Panc1 (cell line): ENCODE measurements around the genes ATE1, ARMS2 and SPADH.

DNA sequence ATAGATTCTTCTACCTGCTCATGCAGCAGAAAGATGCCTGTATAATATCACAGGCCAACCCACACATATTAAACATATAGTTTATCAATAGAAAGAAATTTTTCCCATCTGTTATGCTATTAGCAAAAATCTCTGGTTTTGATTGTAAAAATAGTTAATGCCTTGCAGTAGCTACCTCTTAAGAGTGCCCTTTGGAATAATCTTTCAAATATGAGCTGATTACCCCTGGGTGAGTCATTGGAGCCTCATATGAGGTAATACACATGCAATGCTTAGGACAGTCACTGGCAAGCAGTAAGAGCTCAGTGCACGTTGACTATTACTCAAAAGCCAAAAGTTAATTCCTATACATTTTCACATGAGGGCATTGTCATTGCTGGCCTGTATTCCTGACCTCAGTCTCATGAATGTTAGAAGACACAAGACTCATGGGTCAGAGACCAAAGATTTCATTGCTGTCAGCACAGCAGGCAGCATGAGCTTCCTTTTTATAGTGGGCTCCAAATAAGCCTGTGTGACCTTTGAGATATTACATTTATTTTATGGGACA is 180.0 kb downstream of the FGFR2 start:
- RRBS, 2 experiments: no CpG with 5 or more reads among the region's 1 CpG

DNA sequence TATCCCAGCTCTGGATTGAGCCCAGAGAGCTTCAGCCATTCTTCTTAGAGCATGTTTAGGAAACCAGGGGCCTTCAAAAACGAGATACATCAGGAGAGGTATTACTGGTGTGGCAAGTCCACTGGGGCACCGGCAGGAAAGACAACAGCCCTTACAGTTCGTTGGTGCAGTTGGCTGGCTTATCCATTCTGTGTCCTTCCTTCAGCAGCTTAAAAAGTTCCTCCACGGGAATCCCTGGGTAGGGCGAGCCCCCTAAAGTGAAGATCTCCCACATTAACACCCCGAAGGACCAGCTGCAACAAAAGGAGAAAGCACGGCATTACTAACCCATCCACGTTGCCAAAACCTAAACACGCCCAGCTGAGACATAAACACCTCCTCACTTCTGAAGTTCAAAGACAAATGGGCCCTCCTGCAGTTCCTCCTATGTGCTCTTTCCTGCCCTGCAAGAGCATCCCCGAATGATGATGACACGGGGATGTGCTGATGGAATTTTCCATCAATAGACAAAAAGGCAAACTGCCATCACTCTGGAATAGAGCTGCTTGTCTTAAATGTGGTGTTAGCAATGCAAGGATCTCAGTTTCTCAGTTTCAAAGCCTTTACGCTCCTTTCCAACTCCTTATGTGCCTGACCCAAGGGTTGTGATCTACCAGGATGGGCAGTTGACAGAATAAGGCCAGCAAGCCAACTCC is 112.9 kb downstream of the FGFR2 start:
- RRBS, 2 experiments: no CpG with 5 or more reads among the region's 12 CpGs

GRCh38 chr10:121500358-121500983 is 97.8 kb downstream of the FGFR2 start:
- RRBS, 2 experiments: no CpG with 5 or more reads among the region's 15 CpGs

- RRBS, 2 experiments: no CpG with 5 or more reads among the region's 18 CpGs
Measured at GRCh38 chr10:121574366-121575120, 23.7 kb downstream of the FGFR2 start.

DNA sequence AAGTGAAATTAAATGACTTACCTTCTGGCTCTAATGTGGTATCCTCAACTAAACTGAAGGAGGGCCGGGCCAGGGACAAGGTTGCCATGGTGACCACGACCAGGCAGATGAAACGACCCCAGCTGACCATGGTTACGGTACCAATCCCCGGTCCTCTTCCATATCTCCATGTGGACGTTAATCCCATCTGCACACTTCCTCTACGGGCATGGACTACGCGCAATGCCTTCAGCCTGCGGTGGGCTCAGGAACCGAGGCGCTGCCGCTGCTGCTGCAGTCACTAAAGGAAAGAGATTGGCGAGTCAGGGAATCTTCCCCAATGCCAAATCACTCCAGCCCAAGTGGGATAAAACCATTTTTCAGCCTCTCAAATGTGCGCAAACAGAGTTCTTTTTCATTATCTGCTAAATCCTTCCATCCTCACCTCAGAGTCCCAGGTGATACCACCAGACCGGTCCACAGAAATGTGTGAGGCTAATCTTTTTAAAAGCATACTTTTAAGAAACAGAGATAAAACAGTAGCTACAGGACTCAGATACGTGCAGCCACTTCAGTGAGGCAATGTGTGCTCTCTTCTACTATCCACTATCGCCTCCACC is 4.5 kb downstream of the FGFR2 start:
- RRBS, 2 experiments: 39 to 61% methylated on average over 4 of the region's 18 CpGs

DNA sequence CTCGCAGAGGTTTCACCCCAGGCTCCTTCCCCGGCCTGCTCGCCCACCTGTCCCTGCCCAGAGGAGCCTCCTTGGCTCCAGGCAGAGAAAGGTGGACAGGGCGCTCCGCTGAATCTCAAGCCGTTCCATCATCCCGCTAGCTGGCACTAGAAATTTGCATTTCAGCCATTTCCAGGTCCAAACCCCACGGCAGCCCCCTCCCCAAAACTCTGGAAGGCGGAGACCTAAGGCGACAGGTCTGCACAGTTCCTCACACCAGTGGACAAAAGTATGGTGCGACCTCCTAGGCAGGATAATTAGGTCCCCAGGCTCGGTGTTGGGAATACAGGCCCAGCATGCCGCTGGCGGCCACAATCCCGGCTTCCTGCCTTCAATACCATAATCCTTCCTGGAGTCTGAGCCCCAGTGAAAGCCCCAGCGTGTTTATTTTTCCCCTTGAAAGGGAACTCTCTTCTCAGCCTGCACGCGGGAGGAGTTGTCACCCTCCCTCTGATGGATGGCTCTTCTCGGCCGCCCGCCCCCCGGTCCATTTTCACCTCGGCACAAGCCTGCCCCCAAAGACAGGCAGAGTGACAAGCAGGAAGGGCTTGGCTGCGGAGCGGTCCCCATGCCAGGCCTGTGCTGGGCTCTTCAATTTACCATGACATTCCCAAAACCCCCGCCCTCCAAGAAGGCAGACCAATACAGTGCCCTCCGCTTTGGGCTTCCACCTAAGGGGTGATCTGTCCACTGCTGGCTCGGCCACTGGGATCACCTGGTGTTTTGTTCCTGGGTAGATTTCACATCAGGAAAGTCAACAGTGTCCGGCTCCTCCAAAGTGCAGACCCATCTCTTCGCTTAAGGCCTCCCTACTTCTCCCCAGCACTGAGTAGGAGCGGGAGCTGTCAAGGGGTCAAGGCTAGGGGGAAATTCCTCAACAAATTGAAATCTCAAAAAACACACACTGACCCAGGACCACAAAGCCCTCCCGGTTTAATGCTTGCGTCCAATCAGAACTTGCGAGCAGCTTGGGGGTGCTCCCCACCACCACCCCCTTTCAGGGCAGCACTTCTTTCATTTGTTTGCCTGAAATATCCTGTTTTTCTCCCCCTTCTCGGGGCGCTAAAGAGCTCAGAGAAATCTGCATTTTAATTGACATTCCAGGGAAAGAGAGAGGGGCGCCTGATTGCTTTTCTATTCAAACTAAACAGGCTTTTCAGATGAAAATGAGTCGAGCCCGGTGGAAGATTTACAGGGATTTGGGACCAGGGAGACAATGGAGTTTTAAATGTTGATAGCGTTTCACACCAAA is 2.1 kb downstream of the FGFR2 start:
- RRBS, 2 experiments: no CpG with 5 or more reads among the region's 40 CpGs

DNA sequence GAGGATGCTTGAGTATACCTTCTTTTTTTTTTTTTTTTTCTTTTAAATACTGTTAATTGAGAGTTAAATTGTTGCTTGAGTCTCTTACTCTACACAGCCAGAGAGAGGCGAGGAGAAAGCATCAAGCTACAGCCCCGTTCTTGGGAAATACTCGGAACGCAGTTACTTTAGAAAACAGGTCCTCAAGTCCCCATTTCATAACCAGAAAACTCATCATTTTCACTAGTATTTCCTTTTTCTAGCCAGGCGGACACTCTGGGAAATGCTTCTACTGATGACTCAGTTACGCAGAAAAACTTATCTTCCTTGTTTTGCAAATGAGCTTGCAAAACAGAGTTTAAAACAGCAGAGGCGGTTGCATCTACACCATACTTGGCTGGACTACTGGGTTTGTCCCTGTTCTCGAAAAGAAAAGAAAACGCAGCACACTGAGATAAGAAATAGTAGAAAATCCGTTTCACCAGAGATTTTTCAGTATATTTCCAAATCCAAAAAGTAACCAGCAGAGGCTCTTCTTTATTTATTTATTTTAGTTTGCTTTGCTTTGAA is 111.5 kb upstream of the FGFR2 start:
- RRBS, 2 experiments: no CpG with 5 or more reads among the region's 10 CpGs

GRCh38 chr10:121927789-121928859 is at the start of gene ATE1:
Gene ATE1 (minus strand): TSS chr10:121928031.
- RRBS, 2 experiments: 1 to 4% methylated on average over 42 to 49 of the region's 116 CpGs

DNA sequence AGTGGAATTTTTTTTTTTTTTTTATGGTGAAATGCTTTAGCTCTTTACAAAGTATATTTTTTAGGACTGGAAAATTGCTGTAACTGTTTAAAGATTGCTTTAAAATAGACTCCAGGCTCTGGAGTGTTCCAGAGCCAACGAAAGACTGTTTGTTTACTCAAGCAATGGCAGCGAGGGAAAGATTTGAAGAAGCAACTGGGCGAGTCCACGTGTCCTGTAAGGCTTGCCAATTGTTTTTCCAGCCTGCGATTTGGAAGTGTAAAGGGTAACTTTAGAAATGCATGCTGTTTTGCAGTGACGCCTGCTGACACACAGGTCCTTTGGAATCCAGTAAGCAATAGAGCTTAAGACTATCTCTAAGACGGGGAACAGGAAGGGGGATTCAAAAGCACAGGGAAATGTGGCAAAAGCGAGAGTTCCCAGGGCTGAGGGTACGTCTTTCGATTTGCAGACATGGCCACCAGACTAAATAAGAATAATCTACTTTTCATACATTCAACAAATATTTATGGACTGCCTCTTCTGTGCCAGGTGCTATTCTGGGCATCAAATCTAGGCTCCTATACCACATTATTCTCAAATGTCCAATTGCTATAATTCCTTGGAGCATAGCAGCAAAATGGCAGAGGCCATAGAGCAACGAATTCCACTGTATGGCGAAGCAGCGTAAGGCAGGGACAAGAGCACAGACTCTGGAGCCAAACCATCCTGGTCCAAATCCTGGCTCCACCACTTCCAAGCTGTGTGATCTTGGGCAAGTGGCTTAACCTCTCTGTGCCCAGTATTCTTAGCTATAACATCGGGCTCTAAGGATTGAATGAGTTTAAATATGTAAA is 55.9 kb downstream of the TACC2 start:
- RRBS, 2 experiments: no CpG with 5 or more reads among the region's 14 CpGs

- RRBS, 2 experiments: 1 to 8% methylated on average over 5 to 15 of the region's 46 CpGs
Measured at GRCh38 chr10:122113545-122114115, 124.7 kb downstream of the TACC2 start.

GRCh38 chr10:122211208-122211744 is 59.8 kb upstream of the BTBD16 start:
- RRBS, 2 experiments: no CpG with 5 or more reads among the region's 7 CpGs

- RRBS, 2 experiments: no CpG with 5 or more reads among the region's 14 CpGs
Measured at GRCh38 chr10:122373614-122374150, 826 bp upstream of the PLEKHA1 start.

- RRBS, 2 experiments: no CpG with 5 or more reads among the region's 2 CpGs
Measured at GRCh38 chr10:122454354-122454726, at the start of gene ARMS2. Gene ARMS2 (plus strand): TSS chr10:122454653.

- RRBS, 2 experiments: no CpG with 5 or more reads among the region's 9 CpGs
Measured at GRCh38 chr10:122515723-122515966, 44.9 kb upstream of the DMBT1 start.

DNA sequence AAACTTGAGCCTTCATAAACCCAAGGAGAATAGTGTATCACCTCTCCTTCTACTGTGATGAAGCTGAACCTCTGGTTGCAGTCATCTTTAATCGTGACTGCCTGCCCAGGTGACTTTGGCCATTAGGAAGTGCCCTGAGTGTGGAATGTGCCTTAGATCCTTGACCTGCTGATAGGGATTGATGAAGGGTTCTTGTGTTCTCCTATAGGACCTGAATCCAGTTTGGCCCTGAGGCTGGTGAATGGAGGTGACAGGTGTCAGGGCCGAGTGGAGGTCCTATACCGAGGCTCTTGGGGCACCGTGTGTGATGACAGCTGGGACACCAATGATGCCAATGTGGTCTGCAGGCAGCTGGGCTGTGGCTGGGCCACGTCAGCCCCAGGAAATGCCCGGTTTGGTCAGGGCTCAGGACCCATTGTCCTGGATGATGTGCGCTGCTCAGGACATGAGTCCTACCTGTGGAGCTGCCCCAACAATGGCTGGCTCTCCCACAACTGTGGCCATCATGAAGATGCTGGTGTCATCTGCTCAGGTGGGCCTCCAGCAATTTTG is 28.3 kb downstream of the DMBT1 start:
- RRBS, 2 experiments: no CpG with 5 or more reads among the region's 7 CpGs

DNA sequence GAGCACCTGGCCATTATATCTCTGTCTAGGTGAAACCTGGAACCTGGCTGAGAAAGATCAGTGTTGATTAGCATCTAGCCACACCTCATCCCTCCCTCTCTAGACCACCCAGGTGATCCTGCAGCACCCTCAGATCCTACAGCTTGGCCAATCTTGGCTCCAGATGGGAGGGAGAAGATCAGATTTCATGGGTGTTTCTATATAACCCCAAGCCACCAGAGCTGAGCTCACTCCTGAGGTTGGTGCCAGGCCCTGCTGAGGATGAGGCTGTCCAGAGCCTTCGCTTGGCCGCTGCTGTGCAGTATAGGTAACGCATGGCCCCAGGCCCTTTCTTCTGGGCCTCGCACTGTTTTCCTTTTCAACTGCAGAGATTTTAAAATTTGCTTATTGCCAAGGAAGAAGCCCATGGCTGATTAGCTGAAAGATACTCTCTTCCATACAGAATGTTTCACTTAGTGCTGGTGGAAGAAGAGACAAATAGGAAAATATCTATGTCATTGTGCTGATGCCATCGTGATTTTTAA is at the start of gene SPADH:
Gene SPADH, plus strand, starts transcription at position 230 of the 524 bp plus-strand sequence.
- RRBS, 2 experiments: no CpG with 5 or more reads among the region's 5 CpGs

DNA sequence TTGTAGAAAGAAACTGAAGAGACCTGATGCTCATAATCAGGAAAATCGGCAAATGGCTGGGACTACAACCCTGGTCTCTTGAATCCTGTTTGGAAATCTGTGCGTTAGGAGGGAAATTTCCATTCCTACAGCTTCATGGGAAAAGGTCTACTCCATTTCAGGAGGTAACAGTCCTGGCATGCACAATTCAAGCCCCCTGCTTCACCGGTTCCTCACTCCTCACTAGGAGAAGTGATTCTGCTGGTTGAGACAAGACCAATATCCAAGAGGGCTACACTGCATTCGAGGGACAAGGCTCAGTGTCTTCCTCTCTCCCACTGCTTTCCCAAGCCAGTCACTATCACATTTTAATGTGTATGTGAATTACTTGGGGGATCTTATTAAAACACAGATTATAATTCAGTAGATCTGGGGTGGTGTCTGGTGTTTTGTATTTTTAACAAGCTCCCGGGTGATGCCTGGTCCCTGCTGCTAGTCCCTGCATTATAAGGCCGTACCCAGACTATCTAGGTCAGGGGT is 11.4 kb downstream of the IKZF5 start:
- RRBS, 2 experiments: no CpG with 5 or more reads among the region's 6 CpGs

DNA sequence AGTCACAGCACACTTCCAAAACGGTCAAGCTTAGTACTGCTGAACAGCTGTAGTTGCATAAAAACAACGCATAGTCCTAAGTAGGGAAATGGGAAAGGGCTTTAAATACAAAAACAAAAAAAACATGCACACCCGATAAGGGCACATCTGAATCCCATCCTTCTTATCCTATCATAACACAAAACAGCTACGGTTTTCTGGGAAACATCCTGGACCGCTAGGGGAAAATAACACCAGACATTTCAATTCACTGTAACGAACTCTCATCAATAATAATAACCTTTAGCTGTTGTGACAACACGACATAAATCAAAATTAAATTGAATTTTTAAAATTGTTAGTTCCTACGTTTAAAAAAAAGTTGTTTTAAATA is 1.1 kb downstream of the IKZF5 start:
- RRBS, 2 experiments: no CpG with 5 or more reads among the region's 8 CpGs

GRCh38 chr10:123151277-123151800 is 2.9 kb upstream of the BUB3 start:
- RRBS, 2 experiments: 42% methylated on average over 5 of the region's 33 CpGs